ENCODE measurements around the gene PITRM1.

- RRBS = no CpG with 5 or more reads among the region's 27 CpGs
These were observed 38.4 kb downstream of the WDR37 start for GRCh38 chr10:1093955-1095545.

- RRBS = 91% methylated on average over 6 of the region's 50 CpGs
These were observed 103.3 kb downstream of the WDR37 start for GRCh38 chr10:1159293-1160171.

GRCh38 chr10:1448280-1448942, 288.9 kb downstream of the ADARB2 start:
- RRBS = no CpG with 5 or more reads among the region's 4 CpGs

DNA sequence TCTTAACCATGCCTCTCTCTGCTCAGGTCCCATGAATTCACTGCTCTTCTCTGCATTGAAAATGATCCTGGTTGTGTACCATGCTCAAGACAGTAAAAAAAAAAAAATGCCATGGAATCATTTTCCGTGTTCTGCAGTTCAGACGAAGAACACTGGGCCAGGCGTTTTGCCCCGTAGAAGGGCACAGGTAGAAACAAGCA, 194.1 kb upstream of the PFKP start:
- RRBS = no CpG with 5 or more reads among the region's 4 CpGs

DNA sequence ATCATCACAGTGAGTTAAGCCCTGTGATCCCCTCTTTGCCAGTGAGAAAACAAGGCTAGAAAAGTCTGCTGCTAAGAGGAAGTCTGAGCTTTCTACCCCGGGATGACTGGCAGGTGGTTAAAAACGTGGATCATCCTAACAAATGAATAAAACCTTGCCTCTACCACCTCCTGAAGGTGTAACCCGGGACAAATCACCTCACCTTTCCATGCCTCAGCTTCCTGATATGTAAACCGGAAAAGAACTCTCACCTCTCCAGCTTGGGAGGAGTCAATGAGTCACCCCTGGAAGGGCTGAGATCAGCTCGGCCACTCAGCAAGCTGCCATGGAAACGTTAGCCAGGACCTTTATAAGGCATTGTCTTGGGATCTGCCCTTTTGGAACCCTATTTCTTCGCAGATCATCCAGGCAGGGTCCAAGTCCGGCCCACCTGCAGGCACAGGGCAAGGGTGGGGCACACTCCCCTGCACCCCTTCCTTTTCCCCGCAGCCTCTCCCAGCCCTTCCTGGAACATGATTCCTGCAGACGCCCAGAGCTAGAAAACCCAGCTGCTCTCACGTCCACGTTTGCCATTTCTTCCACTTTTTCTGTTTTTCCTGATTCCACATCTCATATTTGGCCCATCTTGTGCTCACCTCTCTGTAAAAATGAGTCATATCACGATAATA, 81.6 kb upstream of the PFKP start:
- RRBS = 57% methylated on average over 3 of the region's 13 CpGs

DNA sequence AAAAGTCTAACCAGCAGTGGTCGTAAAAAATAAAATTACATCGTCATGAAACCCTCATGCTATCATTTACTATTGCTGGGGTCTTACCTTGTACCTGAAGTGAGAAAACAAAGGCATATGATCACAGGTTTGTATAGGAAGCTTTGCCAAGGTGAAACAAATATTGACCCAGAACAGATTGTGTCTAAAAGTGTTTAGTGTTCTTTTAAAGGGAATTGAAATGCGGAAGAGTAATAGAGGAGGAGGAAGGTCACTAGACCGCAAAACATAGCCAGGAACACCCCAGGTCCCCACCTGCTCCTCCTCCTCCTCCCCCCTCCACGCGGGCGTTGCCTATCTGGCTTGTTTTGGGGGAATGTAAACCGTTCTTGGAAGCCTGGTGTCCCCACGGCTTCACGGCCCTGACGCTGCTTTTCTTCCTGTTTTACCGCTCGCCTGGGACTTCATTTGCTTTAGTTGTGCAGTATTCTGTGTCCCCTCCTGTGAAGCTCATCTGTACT, 81.0 kb upstream of the PFKP start:
- RRBS = no CpG with 5 or more reads among the region's 13 CpGs

DNA sequence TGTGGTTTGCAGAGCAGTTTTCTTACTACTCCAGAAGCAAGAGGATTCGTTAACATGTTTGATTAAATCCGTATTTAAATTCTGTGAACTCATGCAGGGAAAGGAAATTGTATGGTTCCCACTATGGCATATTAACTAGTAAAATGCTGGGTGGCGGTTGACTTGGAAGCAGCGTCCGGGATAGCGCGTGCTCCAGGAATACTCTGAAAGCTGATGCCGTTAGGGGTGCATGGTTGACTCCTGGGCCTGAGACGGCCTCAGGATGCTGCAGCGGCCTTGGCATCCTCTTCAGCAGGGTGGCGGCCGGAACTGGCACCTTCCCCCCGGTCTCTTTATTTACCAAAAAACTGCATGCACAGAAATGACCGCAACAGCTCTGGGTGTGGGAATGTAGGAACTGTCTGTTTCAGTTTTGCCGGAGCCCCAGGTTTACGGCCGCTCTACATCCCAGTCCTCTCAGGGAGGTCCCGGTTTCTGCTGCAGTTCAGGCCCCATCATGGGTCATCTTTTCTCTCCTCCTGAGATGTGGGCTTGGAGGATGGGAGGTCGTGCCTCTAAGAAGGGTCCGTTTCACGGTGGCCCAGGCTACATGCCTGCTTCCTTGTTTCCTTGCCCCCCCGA, 28.8 kb downstream of the PFKP start:
- RRBS = 62% methylated on average over 5 of the region's 22 CpGs

- RRBS = no CpG with 5 or more reads among the region's 29 CpGs
These were observed 41.9 kb downstream of the PFKP start for GRCh38 chr10:3109136-3109780.

DNA sequence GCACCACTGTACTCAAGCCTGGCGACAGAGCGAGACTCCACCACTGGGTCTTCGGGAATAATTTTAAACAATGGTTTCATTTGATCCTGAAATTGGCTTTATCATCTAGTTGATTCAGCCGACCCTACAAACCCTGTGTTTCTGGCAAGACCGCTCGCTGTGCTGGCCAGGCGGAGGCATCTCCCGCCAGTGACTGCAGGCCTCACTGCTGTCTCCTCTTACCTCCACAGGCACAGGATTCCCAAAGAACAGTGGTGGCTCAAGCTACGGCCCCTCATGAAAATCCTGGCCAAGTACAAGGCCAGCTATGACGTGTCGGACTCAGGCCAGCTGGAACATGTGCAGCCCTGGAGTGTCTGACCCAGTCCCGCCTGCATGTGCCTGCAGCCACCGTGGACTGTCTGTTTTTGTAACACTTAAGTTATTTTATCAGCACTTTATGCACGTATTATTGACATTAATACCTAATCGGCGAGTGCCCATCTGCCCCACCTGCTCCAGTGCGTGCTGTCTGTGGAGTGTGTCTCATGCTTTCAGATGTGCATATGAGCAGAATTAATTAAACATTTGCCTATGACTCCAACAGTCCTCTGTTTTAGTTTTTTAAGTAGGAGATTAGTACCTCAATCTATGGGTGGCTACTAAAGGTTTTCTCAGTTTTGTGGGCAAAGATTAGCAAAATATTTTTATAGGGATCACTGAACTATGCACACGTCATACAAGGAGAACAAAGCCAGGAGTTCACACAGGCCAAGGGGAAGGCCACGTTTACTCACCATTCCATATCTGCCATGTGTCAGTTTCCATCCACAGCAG, 36.2 kb downstream of the PITRM1 start:
- RRBS = no CpG with 5 or more reads among the region's 19 CpGs

DNA sequence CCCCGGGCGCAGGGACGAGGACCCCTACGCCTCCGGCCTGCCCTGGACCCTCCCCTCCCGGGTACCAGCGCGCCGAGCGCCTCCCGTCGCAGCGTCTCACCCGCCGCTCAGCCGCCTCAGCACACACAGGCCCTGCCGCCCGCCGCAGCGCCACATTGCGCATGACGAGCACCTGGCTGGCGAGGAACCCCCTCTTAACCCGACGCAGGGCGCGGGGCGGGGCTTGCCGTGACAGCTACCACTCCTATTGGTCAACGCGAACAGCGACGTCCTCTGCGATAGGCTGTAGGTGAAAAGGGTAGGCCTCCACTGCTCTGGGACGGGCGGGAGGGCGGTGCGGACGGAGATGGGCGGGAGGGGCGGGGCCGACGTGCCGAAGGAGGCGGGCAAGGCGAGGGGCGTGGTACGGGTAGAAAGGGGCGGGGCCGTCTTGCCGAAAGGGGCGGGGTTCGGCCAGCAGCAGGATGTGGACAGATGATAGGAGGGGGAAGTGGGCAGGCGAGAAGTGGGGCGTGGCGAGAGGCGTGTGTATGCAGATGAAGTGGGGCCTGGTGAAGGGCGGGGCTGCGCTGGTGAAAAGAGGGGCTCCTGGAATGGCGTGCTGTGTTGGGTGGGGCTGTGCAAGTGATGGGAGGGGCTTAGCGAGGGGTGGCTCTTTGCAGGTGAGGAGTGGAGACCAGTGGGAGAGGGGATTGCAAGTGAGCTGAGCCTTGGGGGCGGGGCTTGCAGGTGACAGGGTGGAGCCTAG, at the start of gene PITRM1:
Gene PITRM1, minus strand, starts transcription at position 166 of the 748 bp plus-strand sequence.
- RRBS = 0% methylated on average over 1 of the region's 62 CpGs

- RRBS = no CpG with 5 or more reads among the region's 28 CpGs
These were observed 115.3 kb upstream of the PITRM1 start for GRCh38 chr10:3287807-3288410.

DNA sequence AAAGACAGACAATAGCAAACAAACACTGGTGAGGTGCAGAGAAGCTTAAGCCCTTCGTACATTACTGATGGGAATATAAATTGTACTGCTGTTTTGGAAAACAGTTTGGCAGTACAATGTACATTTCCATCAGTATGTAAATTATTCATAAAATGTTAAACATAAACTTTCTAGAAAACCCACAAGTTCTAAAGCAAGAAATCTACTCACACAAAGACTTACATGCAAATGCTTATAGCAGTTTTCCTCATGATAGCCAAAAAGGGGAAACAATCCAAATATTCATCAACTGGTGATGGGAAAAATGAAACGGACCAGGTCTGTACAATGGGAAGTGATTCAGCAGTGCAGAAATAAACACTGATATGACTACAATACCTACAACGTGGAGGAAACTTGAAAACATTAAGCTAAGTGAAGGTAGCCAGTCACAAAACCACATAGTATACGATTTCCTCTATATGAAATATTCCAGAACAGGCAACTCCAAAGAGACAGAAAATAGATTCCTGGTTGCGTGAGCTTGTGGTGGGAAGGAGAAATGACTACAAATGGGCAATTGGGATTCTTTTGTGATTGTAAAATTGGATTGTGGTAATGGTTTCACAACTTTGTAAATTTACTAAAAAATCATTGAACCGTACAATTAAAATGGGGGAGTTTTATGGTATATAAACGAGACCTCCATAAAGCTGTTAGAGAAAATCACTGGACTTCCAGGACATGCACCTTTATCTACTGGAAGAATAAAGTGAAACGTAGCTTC, 263.1 kb upstream of the PITRM1 start:
- RRBS = no CpG with 5 or more reads among the region's 8 CpGs

DNA sequence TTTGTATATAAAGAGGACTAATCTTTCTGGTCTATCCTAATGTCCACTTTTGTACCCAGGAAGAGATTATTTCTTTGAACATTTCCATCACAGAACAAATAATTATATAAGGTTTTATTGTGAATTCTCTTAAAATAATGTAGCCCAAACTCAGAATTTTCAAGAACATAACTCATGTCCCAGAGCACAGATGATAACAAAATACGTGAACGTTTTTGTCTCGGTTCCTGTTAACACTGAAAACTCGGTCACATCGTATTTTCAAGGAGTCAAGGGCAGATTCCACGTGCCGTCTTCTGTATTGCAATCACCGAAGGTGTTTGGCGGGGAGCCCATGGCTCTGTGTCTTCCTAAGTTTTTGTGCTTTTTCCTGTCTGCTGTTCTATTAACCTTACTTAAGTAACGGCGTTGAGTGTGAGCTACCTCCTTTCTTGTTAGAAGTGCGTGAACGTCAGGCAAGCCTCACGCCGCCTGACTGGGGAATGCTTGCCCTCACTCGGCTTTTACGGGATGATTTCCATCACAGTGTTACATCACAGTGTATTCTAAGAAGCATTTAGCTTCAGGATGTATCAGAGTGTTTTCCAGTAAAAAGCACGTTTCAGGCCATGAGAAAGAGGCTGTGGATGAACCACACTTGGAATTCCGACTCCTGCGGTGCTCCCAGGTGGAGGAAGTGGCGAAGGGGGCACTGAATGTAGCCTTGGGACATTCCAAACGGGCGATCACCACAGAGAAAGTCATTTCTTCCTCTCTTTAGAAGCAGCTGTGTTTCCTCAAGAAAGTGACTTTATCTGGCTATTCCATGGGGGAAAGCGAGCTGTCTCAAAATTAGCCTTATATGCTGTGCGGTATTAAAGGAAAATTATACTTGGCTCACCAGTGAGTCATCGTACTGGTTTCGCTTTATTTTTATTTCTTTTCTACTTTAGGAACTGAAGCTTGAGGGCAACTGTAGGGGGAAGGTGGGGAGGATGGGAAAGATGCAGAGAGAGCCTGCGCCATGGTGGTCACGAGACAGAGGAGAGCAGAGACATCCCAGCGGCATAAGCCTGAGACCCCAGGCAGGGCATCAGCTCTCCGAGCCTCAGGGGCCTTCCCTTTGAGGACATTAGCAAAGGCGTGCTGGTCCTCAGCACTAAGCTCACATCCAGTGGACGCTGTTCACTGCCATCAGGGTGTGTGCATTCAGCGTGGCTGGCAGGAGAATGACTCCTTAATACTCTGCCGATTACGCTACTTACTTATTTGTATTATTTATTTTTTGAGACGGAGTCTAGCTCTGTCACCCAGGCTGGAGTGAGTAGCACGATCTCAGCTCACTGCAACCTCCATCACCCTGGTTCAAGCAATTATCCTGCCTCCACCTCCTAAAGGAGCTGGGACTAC, 290.7 kb downstream of the KLF6 start:
- RRBS = no CpG with 5 or more reads among the region's 38 CpGs

DNA sequence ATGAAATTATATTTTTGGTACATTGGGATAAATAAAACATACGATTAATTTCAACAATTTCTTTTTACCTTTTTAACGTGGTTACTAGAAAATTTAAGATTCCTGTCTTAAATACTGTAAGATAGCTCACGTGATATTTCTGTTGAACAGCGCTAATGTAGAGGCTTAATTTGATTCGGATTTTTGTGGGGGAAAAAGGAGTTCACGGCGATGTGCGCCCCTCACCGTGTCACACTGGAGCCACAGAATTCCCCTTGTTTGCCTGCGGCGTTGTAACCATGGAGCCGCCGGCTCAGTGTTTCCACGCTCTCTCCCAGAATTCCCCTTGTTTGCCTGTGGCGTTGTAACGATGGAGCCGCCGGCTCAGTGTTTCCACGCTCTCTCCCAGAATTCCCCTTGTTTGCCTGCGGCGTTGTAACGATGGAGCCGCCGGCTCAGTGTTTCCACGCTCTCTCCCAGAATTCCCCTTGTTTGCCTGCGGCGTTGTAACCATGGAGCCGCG, 228.9 kb downstream of the KLF6 start:
- RRBS = no CpG with 5 or more reads among the region's 29 CpGs

- RRBS = no CpG with 5 or more reads among the region's 25 CpGs
These were observed 148.4 kb downstream of the KLF6 start for GRCh38 chr10:3636396-3637315.

- RRBS = 63% methylated on average over 1 of the region's 8 CpGs
These were observed 27.0 kb downstream of the KLF6 start for GRCh38 chr10:3757983-3758452.

- RRBS = no CpG with 5 or more reads among the region's 10 CpGs
These were observed 16.6 kb upstream of the KLF6 start for GRCh38 chr10:3801460-3802069.

GRCh38 chr10:3825232-3825734, 40.3 kb upstream of the KLF6 start:
- RRBS = no CpG with 5 or more reads among the region's 9 CpGs

GRCh38 chr10:3851267-3852013, 66.4 kb upstream of the KLF6 start:
- RRBS = no CpG with 5 or more reads among the region's 5 CpGs

GRCh38 chr10:3852996-3853416, 68.0 kb upstream of the KLF6 start:
- RRBS = no CpG with 5 or more reads among the region's 11 CpGs

All from AG09319 (cell line).